ENCODE measurements around the gene MFAP2.

DNA sequence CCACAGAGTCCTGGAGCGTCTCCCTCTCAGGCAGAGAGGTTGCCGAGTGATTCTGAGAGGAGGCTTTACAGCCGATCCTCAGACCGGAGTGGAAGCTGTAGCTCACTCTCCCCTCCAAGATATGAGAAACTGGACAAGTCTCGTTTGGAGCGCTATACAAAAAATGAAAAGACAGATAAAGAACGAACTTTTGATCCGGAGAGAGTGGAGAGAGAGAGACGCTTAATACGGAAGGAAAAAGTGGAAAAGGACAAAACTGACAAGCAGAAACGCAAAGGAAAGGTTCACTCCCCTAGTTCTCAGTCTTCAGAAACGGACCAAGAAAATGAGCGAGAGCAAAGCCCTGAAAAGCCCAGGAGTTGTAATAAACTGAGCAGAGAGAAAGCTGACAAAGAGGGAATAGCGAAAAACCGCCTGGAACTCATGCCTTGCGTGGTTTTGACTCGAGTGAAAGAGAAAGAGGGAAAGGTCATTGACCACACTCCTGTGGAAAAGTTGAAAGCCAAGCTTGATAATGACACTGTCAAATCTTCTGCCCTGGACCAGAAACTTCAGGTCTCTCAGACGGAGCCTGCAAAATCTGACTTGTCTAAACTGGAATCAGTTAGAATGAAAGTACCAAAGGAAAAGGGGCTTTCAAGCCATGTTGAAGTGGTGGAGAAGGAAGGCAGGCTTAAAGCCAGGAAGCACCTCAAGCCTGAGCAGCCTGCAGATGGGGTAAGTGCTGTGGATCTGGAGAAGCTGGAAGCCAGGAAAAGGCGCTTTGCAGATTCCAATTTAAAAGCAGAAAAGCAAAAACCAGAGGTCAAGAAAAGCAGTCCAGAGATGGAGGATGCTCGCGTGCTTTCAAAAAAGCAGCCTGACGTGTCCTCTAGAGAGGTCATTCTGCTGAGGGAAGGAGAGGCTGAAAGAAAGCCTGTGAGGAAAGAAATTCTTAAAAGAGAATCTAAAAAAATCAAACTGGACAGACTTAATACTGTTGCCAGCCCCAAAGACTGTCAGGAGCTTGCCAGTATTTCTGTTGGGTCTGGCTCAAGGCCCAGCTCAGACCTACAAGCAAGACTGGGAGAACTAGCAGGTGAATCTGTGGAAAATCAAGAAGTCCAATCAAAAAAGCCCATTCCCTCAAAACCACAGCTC lies 47.1 kb downstream of the ZBTB17 start:
- PRO-cap, 2 experiments = no peak in any of the 2 experiments

DNA sequence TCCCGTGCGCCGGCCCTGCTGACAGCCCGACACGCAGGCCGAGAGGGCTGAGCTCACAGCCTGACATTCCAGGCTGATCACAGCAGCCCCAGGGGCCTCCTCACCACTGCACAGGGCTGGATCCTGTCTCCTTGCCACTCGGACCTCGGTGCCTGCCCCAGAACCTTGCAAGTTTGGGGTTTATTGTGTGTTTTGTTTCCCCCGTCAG lies 222 bp upstream of the HSPB7 start:
- PRO-cap, 2 experiments = peak in 2 of 2 experiments; most common plus-strand start position 76 of the sequence (in 2)

- PRO-cap, 2 experiments = peak in 1 of 2 experiments; most common plus-strand start chr1:16019159 (in 1); most common minus-strand start chr1:16019285 (in 1)
Observed at GRCh38 chr1:16018966-16019480, 1.2 kb upstream of the HSPB7 start.

GRCh38 chr1:16162429-16162775 lies 6.5 kb upstream of the EPHA2 start:
- PRO-cap, 2 experiments = no peak in any of the 2 experiments

DNA sequence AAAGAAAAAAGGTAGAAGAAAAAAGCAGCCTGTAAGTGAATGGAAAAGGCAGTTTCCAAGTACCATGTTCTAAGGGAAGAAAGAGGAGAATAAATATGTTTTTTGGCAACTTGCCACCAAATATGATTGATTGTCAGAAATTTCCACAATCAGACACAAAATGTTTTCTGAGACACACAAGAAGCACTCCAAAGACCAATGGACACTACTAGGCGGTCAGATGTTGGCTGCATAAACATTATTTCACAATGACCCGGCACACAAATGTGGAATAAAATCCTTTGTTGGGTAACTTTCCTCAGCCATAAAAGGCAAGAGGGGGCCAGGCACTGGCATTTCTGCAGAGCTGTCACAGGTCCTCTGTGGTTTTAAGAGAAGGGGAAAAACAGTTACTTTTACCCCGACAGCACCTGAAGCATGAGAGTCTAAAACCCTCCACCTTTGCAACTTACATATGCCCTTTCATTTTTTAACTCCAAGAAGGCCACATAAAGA lies 12.9 kb upstream of the CPLANE2 start:
- PRO-cap, 2 experiments = peak in 2 of 2 experiments; most common plus-strand start position 301 of the sequence (in 2); most common minus-strand start position 162 of the sequence (in 1)

DNA sequence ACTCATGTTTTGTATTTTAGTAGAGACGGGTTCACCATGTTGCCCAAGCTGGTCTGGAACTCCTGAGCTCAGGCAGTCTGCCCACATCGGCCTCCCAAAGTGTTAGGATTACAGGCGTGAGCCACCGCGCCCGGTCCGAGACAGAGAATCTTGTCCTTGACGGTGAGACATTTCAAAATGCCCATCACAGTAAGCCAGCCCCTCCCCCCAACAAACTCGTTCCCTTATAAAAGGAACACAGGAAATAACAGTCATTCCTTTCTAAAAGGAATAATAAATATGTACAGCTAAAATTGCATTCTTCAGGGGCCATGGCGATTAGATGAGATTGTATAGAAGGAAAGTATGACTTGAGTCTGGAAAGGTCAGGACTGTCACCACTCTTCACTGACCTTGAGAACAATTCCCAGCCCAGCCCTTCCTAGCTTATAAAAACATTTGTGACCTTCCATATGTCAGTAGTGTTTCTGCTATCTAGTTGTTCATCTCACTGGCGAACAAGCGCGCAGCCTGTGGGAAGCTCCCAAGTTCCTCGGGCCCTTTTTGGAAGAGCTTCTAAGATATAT lies 8.5 kb downstream of the SZRD1 start:
- PRO-cap, 2 experiments = no peak in any of the 2 experiments

- PRO-cap, 2 experiments = no peak in any of the 2 experiments
Observed at GRCh38 chr1:16458655-16459196, 18.2 kb downstream of the NECAP2 start.

GRCh38 chr1:16461830-16462414 lies 21.4 kb downstream of the NECAP2 start:
- PRO-cap, 2 experiments = no peak in any of the 2 experiments

DNA sequence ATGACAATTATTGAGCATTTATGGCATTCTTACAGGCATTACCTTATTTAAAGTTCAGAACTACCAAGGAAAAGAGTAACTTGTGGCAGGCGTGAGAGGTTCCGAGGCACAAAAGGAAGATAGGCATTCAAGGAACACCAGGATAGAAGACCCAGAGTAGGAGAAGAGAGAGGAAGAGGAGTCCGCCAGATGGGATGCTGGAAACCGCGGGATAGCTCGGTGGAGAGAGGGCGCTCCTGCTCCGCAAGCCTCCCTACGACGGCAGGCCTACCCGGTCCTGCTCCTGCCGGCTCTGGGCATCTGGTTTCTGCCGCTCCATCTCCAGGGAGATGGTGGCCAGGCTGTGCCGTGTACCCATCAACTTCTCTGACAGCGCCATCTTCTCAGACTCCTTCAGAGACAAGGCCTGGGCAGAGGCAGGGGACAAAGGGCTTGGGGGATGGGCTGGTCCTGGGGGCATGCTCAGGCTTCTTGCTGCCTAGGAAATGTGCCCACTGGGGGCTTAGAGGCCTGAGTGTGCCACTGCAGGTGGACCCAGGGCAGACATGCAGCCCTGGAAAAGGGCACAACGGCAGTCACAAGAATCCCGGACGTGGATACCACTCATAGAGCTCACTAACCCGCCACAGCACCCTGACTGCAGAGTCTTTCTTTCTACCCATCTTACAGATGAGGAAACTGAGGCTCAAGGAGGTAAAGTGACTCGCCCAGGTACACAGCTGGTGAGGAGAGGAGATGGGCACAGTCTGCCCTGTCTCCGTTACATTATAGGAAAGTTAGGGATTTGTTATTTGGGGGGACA lies 178.4 kb downstream of the NECAP2 start:
- PRO-cap, 2 experiments = no peak in any of the 2 experiments

GRCh38 chr1:16764098-16764585 lies 157.6 kb upstream of the CROCC start:
- PRO-cap, 2 experiments = no peak in any of the 2 experiments

GRCh38 chr1:16929671-16930396 lies 8.1 kb downstream of the CROCC start:
- PRO-cap, 2 experiments = no peak in any of the 2 experiments

DNA sequence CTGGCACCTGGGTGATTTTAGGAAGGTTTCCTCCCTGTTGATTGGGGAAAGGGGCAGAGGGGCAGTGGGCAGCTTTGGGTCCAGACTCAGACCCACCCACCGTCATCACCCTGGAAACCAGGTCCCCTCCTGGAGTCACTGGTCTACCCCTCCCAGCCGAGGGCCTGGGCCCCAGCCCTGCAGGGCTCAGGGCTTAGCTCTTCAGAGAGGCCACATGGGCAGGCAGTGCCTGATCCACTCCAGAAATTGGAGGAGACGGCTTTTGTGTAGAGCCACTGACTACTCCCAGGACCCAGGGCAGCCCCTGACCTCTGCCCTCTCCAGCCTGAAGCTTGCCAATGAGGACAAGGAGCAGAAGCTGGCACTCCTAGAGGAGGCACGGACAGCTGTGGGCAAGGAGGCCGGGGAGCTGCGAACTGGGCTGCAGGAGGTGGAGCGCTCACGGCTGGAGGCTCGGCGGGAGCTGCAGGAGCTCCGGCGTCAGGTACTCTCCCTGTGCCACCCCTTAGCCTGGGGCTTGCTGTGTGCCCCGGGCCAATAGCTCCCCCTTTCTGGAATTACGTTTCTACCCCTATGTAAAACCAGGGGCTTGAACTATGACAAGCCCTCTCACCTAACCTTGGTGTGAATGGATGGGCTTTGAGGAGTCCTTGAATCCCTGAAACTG lies 24.6 kb downstream of the MFAP2 start:
- PRO-cap, 2 experiments = no peak in any of the 2 experiments

GRCh38 chr1:16965511-16966393 lies 14.7 kb downstream of the MFAP2 start:
- PRO-cap, 2 experiments = no peak in any of the 2 experiments

DNA sequence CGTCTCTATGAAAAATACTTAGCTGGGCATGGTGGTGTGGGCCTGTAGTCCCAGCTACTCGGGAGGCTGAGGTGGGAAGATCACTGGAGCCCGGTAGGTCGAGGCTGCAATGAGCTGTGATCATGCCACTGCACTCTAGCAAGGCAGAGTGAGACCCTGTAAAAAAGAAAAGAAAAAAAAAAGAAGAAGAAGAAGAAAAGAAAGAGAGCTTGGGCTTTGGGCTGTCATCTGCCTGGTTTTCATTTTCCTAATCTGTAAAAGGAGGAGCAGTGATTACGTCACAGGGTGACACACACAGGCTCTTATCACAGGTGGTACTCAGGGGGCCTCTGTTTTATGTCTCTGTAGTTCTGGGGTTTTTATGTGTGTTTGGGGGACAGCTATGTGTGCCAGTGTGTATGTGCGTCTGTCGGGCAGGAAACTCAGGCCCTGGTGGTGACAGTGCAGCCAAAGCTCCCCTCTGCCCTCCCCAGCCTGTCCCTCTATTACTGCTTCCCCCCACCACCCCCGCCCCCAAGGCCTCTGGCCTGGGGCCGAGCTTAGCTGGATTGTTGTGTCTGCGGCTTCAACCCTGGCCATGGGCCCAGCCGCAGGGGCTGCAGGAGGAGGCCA lies 13.4 kb downstream of the MFAP2 start:
- PRO-cap, 2 experiments = no peak in any of the 2 experiments

DNA sequence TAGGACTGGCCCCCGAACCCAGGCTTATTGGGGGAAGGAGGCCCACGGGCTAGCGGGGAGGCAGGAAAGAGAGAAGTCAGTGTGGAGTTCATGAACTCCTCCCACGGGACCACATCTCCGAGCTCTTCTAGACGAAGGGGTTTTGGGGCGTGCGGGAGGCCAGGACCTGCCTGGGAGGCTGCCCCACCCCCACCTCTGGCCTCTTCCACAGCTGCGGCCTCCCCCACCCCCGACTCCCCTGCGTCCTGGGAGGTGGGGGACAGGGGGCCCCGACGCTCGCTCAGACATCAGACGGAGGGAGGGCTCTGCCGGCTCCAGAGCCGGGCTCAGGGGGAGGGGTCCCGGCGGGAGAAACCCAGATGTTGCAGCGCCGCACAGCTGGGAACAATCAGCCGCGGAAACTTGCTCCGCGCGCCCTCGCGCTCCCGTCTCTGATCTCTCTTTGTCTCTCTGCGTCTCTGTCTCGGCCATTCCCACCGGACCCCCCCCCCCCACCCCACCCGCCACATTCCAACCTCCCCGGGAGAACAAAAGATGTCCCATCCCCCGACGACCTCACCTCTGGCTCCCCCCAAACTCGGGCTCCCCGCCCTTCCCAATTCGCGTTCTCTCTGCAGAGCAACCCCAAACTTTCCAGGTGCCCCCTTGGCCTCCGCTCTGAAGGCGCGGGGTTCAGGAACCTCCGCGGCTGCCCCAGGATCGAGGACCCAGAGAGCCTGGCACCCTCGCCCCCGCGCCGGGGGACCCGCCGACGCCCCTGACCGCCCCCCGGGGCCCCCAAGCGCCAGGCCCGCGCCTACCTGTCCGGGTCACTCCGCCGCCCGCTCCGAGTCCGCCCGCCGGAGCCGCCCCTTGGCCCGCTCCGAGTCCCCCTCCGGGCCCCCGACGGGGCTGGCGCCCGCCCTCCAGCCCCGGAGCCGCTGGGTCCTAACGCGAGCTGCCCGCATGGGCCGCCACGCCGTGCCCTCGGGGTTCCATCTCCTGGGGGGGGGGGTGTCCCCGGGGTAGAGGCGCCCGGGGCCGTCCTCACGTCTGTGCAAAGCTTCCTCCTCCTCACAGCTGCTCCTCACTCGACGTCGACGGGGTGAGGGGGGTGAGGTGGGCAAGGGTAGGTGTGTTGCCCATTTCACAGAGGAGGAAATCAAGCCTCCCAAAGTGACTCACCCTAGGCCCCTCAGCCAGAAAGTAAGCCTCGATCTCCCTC lies at the start of gene MFAP2:
Gene MFAP2 (minus strand): TSS at position 834 of the 1,204 bp plus-strand sequence.
- PRO-cap, 2 experiments = peak in 2 of 2 experiments; most common minus-strand start position 826 of the sequence (in 1)

DNA sequence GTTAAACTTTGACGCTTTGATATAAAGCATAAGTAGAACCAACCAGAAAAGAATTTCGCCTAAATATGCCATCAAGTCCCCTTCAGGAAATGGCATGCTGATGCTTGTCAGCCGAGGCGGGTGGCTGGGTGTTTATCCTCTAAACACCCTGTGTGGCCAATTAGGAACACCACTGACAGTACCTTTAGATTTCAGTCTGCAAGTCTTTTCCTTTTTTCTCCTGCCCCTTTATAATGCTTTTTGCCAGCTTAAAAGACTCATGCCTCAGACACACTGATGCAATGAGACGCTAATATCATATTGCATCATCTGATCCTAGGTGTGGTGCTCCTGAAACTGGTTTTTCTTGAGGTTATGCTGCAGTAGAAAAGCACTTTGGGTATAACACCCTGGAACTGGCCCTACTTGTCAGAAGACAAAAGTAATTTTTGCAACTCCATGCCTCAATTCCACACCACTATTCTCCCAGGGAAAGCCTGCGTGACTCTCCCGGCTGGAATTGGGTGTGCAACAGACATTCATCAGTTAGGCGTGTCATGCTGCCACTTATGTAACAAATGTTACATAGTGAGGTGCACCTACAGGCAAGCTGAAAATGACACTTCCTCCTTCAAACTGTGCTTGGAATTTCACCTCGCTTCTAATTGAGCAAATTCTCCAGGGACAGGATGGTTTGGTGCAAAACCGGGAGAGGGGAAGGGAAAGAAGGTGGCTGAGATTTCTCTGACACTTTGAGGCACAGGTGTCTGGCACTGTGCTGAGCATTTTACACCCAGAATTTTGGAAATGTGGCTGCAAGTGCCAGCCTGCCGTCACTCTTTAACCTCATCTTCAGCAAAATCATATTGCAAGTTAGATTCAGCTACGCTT lies 2.0 kb upstream of the RCC2 start:
- PRO-cap, 2 experiments = no peak in any of the 2 experiments

- PRO-cap, 2 experiments = no peak in any of the 2 experiments
Observed at GRCh38 chr1:17559777-17560176, 20.3 kb downstream of the ARHGEF10L start.

- PRO-cap, 2 experiments = no peak in any of the 2 experiments
Observed at GRCh38 chr1:17587322-17587653, 47.8 kb downstream of the ARHGEF10L start.

DNA sequence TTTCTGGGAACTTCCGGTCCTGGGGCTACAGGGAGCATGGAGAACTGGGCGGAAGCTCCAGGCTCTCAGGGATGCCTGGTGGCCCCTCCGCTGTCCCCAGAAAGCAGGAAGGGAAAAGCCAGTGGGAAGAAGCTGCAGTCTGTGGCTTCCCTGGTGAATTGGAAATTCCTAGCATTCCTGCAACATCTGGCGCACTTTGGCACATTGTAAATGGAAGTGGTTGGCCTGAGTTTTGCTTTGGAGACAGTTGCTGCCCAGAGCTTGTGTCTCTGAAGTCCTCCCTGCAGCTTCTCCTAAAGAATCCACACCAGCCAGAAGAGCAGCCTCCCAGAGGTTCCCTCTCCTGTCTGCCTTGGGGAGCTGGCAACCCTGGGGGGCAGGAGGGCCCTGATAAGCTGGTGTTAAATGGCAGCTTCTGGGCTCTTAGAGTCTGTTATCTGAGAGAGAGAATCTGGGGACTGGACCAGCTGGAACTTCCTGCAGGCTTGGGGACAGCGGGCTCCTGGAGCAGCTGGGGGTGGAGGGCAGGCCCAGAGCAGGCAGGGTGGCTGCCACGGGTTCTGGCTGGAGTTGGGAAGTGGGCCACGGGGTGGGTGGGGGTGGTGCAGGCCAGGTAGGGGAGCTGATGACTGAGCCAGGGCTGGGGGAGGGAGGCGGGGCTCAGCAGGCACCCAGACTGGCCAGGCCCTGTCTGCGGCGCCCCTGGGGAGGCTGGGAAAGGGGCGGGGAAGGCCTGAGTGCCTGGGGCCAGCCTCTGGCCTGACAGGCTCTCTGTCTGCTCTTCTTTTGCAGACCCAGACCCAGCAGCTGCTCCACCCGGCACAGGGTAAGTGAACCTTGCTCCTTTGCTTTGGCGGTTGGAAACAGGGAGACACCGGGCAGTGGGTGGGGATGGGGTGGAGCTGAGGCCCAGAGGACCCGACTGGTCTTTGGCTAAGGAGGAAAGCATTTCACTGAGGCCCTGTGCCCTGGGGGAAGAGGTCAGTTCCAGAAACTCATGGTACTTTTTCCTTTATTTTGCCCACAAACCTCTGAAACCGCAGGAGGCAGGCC lies 48.5 kb downstream of the ARHGEF10L start:
- PRO-cap, 2 experiments = no peak in any of the 2 experiments

DNA sequence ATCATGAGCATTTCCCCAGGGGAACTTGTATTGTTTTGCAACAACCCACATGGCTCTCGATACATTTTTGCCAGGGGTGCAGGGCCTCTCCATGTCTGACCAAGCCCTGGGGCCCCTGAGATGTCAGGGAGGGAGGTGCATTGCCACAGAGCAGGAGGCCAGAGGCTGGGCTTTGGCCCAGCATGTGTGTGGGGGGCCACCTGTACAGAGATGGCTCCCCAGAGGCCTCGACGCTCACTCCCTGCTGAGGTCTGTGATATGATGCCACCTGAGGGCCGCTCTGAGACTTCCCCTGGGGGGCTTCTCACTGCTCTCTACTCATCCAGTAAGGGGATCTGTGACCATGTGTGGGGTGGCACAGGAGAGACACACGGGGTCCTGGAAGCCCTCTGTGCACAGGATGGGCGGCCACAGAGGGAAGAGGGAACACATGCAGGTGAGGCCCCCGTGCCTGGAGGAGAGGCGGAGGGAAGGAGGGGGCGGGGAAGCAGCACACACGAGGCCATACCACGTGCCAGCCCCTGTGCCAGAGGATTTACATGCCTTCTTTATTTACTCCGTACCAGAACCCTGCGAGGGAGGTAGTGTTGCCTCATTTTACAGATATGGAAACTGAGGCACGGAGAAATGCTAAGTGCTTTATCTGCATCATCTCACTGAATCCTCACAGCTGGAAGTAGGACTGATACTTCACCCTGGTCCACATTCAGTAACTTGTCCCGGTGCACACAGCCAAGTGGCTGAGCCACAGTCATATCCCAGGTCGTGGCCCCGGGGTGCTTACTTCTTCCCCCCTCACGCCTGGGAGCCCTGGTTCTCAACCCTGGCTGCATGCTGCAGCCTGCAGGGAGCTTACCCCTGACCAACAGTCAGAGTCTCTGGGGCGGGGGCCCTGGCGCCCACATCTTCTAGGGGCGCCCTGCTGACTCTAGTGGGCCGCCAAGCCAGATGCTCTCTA lies 56.0 kb downstream of the ARHGEF10L start:
- PRO-cap, 2 experiments = no peak in any of the 2 experiments

All from psoas muscle (tissue), 2 donors.